Left cardiac atrium (tissue), 1 donor: ENCODE data around the genes MRPS11, FANCI and KIF7.

- PRO-cap: no peak
These were observed 44.0 kb upstream of the KLHL25 start for GRCh38 chr15:85838634-85839269.

- PRO-cap: no peak
These were observed 237.2 kb downstream of the AGBL1 start for GRCh38 chr15:86316736-86317423.

- PRO-cap: no peak
These were observed 760.4 kb downstream of the NTRK3 start for GRCh38 chr15:87496085-87496691.

GRCh38 chr15:88015197-88015586 lies 241.3 kb downstream of the NTRK3 start:
- PRO-cap: no peak

DNA sequence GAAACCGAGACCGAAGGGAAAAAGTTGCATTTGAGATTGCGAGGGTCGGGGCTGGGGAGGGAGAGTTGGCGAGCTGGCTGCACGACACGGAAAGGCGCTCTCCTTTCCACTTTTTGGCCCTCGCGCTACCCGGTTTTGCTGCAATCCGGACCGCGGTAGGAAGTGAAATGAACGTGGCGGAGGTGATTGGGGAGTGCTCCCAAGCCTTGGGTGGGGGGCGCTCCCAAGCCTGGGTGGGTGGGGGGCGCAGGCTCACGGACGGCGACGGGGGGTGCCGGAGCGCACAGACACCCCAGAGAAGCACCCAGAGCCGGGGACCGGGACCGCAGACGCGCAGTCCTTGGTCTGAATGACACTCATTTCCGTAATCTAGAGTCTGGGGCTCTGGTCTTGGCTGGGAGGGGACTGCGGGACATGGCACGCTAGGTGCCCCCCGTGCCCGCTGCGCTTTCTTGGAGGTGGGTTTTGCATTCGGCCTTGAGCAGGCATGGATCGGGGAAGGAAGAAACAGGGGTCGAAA lies 582 bp upstream of the NTRK3 start:
- PRO-cap: no peak

GRCh38 chr15:88467591-88468424 lies at the start of gene MRPS11:
Gene MRPS11 (plus strand): TSS chr15:88467708.
- PRO-cap: bidirectional peak, plus-strand start at chr15:88467708, minus-strand start at chr15:88467388

- PRO-cap: no peak
These were observed 6.3 kb downstream of the AEN start for GRCh38 chr15:88627441-88627822.

GRCh38 chr15:88635123-88635478 lies 3.7 kb upstream of the ISG20 start:
- PRO-cap: no peak

GRCh38 chr15:88636606-88637447 lies 2.0 kb upstream of the ISG20 start:
- PRO-cap: no peak

DNA sequence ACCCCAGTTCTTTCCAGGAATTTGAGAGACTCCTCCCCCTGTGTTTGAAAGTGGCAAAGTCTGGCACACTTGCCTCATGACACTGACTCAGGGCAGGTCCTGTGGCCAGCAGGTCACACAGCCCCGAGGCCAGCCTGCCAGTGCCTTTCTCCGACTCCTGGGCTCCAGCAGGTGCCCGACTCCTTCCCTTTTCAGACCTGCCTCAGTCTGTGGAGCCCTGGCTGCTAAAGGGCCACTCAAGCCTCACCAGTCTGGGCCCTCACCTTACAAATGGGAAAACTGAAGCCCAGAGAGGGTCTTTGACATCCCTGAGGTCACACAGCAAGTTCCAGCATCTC lies 10.0 kb downstream of the ISG20 start:
- PRO-cap: no peak

GRCh38 chr15:88649785-88650251 lies 11.0 kb downstream of the ISG20 start:
- PRO-cap: no peak

- PRO-cap: no peak
These were observed 14.1 kb downstream of the ISG20 start for GRCh38 chr15:88652852-88653298.

DNA sequence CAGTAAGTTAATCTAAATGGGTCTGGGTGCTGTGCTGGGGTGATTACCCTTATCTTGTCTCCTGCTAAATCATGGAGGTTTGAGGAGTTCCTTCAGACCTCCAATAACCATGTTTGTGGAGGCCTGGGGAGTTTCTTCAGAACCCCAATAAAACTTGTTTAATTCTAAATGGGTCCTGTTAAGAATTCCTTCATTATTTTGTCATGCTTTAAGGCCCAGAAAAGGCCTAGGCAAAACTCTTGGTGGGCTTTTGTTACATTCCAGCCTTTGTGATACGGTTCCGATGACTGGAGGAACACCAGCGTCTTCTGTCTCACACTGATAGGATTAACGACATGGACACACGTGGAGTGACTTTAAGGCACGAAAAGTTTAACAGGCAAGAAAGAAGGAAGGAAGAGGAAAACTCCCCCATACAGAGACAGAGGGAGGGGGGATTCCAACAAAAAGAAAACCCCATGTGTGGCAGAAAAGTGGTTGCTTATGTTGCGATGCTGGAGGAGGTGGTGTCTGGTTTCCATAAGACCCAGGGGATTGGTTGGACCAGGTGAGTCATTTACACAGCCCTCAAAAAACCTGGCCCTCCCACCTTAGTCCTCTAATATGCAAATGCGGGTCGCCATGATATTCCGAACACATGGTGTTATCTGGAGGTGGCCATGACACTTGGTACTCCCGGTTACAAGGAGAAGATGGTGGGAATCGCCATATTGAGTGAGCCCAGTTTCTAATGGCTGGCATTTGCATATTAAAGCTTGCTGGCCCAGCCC lies 72.6 kb upstream of the MFGE8 start:
- PRO-cap: no peak

- PRO-cap: no peak
These were observed 86.0 kb upstream of the ABHD2 start for GRCh38 chr15:89002099-89002751.

- PRO-cap: no peak
These were observed 10.2 kb downstream of the ABHD2 start for GRCh38 chr15:89098331-89099041.

DNA sequence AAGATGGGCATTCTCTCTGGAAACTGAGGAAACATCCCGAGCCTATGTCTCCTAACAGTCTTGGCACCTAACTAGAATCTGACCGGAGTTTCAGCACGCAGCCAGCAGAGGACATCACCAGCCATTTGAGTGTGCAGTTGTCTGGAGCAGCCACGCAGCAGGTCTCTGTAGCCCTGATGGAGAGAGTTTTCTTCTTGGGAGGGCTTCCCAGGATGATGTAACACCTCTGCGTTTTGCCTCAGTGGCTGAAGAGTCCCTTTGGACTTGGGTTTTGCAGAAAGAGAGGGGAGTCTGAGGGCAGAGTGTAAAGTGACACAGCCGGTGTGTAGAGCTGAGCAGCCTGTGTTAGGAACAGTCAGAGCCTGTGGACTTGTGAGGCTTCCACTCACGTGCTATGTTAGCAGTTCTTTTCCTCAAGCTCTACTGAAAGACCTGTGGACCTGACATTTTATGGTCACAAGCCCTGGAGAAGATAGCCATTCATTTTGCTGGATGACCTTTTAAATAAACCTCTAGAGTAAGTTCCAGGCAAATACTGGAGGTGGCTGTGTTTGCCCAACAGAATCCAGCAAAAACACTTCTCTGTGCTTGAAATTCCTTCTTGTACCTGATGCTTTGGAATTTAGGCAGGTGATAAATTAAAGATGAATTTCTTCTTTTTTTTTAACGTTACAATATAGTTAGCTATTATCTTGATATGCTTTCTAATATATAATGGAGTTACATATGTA lies 51.7 kb downstream of the ABHD2 start:
- PRO-cap: no peak

DNA sequence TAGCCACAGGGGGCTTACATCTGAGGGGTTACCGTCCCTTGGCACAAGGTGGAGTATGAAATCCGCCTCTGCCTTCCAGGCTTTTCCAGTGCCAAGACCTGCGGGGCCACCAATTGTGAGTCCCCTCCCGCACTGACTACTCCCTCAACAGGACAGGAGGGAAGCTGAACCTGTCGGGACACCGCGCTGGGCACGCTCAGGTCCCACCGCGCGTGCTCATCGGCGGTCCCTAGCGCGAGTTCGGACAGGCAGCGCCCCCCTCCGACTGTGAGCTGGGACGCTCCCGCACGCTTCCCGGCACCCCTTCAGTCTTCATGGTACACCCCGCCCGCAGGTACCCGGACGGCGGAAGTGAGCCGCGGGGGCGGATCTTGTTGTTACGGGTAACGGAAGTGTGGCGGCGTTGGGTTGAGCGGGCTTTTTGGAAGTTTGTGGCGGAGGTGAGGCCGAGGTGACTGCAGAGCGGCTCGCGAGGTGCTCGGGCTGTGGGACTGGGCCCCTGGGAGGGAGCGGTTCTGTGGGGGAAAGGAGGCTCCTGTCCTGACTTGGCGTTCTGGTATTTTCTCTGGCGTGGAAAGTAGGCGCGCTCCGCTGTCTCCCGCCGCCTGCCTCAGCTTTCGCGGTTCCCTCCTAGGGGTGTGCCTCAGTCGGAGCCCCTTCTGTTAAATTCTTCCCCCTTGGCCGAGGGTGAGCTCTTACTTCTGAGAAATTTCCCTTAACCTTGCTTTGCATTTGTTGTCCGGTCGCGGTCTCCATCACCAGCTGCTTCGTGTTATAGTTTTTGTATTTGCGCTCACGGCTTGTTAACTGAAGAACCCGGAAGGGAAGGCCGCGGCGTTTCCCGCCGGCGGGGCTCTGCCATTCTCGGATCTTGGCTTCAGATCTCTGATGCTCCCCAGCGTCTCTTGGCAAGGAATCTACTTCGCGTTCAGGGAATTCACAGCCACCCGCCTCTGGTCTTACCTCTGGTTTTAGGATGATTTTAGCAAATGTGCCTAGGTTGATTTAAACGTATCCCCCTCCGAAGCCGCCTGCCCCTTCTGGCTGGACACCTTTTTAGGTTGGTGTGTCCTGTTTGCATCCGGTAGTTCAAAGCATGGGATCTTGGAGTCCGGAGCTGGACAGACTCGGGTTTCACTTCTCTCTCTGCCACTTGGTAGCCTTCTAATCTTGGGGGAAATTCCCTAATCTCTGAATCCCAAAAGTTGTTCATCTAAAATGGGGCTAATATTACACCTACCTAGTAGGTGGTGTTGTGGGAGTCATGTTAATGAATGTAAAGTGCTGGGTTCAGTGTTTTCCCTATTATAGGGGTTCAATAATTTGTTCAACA lies at the start of gene FANCI:
FANCI (plus strand) TSS at position 386 of the 1,333 bp plus-strand sequence.
- PRO-cap: bidirectional peak, plus-strand start at position 386 of the sequence, minus-strand start at position 230 of the sequence

GRCh38 chr15:89468887-89469758 lies 27.3 kb downstream of the RHCG start:
- PRO-cap: no peak

DNA sequence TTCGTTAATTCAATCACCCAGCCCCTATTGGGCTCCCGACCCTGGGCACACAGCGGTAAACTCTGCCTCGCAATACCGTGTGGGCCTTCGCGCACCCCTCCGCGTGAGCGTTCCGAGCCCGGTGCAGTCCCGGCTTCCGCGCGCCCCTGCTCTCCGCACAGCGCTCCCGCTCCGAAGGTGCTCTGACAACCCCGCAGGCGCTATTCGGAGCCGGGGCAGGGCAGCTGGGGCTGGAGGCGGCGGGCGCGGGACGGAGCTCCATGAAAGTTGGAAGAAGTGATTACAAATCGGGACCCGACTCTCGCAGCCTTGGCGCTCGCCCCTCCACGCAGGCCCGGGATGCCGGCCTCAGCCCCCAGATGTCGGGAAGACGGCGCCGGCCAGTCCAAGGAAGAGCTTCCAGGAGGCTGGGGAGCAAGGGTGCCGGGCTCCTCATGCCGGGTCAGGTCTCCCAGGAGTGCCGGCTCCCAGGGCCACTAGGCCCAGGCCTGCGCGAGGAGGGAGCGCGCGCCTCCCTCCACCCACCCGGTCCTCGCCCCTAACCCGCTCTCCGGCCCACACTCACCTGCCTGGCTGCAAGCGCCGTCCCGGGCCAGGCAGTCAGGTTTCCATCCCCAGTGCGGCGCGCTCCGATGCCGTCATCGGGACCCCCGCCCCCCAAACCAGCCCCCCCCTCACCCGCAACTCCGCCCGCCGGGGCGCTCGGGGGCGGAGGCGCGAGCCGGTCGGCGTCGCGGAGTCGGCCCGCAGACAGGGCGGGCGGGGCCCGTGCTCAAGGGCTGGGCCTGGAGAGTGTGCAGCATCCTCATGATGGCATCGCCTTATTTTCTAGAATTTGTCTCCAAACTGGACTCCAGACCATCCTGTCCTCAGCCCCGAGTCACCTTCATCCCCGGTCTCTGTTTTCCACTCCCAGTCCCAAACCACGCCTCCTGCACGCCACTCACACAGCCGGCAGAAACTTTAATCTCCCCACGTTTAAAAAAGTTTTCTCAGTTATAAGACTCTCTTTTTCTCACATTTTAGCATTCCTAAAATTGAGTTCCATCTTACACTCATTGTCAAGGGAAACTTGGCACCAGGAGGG lies at the start of gene KIF7:
KIF7 (minus strand) TSS at position 634 of the 1,087 bp plus-strand sequence.
- PRO-cap: bidirectional peak, plus-strand start at position 719 of the sequence, minus-strand start at position 634 of the sequence

DNA sequence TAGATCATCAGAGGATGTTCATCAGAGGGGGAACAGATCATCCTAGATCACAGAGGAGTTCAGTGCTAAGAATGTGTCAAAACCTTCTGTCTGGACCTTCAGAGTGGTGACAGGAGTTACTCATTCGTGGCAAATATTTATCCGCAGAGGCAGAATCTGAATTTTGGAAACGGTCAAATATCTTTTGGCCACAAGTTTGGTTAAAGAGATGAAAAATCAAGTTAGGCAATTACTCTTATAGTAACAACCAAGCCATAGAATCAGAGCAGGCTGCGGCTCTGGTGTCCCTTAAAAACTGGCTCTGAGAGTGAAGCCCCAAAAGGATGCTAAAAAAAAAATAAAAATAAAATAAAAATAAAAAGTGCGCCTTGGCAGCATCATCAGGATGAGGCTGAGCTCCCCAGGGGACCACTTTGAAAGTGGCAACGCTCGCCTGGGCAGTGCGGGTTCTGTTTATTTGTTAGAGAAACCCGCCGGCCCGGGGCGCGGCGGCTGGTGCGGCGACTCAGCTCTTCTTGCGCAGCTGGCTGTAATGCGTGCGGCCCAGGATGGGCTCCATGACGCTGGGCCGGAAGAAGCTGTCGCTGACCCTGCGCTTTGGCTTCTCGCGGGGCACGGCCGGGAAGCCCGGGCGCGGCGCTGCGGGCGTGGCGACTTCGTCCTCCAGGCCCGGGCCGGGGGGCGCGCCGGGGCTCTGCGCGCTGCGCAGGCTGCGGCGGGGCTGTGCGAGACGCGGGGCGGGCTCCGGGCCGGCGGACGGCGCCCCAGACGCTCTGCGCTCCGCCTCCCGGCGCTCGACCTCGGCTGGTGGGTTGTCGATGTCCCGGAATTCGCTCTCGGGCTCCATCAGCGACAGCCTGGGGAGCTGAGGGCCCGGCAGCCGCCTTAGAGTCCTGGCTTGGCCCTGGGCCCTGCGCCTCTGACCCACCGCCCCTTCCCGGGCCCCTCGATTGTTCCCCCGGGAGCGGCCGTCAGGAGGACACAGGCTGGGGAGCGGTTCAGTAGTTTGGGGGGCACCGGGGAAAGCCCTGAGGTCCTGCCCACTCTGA lies 10.1 kb upstream of the KIF7 start:
- PRO-cap: no peak